Brain (tissue), 1 donor: ENCODE results near the gene MIXL1.

- RRBS, result no CpG with 5 or more reads among the region's 5 CpGs
Measured at GRCh38 chr1:223827072-223827768, 18.5 kb downstream of the TP53BP2 start.

GRCh38 chr1:224404376-224404772 is 30.2 kb downstream of the WDR26 start:
- RRBS, result no CpG with 5 or more reads among the region's 2 CpGs

DNA sequence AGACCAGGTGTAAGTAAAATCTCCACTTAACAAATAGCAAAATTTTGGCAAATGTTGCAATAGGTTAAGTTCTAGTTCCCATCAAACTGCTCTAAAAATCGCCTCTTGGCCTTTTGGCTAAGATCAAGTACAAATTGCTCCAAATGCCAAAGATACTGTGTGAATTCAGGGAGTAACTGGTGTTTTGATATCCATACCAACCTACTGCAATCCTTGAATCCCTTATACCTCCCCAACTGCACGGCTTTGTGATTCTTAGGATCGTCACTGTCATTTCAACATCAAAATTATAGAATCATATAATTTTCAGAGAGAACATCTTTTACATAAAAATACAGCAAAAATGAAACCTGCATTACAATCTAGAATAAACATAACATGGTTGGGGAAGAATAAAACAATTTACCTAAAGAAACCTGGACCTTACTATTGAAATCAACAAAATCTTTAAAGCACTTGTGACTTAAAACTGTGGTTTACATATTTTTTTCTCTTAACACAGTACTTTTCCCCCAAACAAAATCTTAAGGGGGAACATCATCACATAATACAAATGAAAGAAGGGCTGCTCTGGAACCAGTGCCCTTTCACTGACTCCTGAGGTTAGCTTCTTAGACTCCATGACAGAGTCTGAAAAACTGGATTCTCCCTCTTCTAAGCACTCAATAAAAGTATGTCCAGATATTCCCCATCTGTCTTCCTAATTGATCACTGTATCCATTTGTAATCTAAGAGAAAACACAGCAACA is 15.7 kb downstream of the WDR26 start:
- RRBS, result no CpG with 5 or more reads among the region's 3 CpGs

DNA sequence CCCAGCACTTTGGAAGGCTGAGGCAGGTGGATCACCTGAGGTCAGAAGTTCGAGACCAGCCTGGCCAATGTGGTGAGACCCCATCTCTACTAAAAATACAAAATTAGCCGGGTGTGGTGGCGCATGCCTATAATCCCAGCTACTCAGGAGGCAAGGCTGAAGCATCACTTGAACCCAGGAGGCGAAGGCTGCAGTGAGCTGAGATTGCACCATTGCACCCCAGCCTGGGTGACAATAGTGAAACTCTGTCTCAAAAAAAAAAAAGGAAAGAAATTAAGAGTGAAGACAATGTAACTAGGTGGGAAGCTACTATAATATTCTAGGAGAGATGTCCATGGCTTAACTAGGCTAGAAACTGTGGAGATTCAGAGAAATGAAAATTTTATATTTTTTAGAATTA is 12.1 kb downstream of the WDR26 start:
- RRBS, result no CpG with 5 or more reads among the region's 4 CpGs

GRCh38 chr1:224431377-224431854 is 3.2 kb downstream of the WDR26 start:
- RRBS, result no CpG with 5 or more reads among the region's 4 CpGs

GRCh38 chr1:224459015-224459392 is 24.4 kb upstream of the WDR26 start:
- RRBS, result no CpG with 5 or more reads among the region's 2 CpGs

GRCh38 chr1:224506289-224506847 is 71.8 kb upstream of the WDR26 start:
- RRBS, result no CpG with 5 or more reads among the region's 9 CpGs

DNA sequence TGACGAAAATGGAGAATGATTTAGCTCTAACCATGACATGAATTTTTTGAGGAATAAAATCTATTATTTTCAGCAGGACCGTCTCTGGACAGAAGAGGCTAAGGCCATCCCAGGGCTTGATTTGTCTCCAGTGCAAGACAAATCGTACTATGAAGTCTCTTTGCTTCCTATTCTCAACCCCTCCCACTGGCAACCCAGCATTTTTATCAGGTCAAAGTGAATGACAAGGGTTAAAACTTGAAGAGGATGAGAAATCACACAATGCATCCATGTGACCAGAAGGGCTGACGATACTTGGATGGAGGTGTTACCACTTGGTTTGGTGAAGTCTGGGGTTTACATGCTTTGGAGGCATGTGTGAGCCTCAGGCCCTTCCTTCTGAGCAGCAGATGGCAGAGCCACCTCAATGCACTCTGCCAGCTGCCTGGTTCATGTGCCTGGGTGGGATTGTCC is 51.8 kb upstream of the CNIH3 start:
- RRBS, result no CpG with 5 or more reads among the region's 4 CpGs

DNA sequence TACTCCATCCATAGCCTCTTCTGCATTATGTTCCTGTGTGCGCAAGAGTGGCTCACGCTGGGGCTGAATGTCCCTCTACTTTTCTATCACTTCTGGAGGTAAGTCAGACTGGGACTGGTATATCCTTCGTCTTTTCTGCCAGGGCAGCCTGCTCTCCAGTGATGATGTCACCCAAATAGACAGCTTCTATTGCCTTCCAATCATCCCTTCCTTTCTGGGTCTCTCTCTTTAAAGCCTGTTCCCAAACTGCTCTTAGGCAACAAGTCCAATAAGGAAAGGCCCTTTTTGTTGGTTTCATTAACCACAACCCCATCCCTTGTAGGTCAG is 114.3 kb downstream of the CNIH3 start:
- RRBS, result no CpG with 5 or more reads among the region's 3 CpGs

DNA sequence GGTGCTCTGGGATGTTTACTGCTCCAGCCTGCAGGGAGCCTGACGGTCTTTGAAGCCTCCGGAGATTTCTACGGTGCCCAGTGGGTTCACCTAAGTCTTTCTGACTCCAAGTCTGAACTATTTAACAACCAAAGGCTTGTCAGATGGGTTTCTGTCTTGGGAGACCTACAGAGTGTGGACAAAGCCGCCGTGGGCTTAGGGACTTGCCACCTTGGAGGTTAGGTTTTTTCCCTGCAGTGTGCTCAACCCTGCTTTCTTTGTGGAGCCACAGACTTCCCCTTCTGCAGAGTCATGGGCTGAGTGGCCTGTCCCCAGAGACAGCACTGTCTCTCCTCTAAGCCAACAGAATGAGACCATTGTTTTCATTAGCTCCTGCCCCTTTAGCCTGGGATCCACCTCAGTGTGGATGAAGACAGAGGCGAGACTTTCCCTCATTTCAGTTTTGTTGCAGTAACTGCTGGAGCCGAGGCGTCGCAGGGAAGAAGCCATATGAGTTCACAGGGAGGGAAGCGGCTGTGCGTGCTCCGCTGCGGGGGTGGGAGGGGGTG is 120.6 kb downstream of the CNIH3 start:
- RRBS, result no CpG with 5 or more reads among the region's 13 CpGs

DNA sequence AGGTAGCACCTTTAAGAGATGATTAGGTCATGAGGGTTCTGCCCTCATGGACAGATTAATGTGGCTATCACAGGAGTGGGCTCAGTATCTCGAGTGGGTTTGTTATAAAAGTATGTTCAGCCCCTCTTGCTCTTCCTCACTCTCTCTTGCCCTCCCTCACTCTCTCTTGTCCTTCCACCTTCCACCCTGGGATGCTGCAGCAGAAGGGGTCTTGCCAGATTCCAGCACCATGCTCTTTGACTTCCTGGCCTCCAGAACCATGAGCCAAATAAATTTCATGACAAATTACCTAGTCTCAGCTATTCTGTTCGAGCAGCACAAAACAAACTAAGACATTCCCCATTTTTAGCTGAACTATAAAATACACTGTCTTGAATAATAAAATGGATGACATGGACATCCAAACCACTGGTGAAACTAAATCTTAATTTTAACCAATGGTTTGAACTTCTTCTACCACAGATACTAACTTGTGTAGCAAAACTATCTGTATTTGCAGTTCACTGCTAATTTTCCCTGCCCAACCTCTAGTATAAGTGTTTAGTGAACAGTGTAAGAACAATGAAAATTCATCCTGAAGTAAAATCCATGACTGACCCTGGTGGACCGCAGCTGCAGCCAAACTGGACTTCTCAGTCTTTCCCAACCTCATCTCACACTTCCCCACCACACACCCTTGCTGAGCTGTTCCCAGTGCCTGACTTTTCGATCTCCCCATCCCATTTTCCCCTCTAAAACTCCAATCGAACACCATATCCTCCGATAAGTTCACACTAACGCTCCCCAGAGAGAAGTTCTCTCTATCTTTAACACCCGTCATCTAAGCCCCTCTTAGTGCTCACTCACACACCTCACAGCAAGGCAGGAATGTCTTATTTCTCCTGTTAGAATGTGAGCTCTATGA is 22.2 kb downstream of the LBR start:
- RRBS, result no CpG with 5 or more reads among the region's 8 CpGs

DNA sequence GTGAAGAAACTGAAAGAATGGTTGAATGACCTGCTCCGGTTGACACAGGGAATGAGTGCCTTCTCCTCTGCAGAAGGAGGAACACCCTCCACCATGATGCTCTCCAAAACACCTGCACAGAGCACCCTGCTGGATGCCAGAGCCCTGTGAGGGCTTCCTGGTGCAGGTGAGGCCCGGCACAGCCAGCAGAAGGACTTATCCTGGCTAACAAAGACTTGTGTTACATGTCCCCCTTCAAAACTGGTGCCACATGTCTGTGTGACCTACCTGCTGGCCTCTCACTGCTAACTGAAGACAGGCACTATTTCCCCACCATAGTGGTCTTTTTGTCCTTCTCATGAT is 14.3 kb upstream of the LBR start:
- RRBS, result no CpG with 5 or more reads among the region's 2 CpGs

GRCh38 chr1:225454812-225455155 is 26.9 kb upstream of the LBR start:
- RRBS, result no CpG with 5 or more reads among the region's 6 CpGs

DNA sequence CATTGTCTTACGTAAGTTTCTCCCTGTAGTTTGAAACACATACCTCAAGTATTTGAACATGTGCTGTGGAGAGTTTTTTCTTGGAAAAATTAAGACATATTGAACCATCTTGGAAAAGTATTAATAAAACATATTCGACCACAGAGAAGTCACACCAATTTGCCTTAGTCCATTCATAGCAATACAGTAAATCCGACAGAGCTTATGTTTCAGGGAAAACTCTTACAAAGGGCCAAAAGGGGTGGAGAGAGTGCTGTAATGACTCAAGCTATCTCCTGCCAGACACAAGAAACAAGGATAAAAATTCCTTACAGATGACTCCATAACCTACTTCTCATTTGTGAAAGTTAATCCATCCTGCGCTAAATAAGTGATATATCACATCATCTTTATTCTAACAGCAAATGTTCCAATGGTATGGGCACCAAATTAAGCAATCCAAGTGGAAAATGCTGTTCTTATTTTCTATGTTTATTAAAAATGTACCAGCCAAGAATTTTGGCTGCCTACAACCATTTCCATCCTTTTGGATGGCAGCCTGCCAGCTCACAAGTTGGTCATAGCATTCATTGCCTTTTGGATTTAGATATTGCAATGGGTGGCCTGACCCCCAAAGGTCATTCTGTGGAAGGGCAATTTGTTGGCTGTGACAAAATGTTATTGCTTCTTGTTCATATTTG is 2.6 kb upstream of the ENAH start:
- RRBS, result no CpG with 5 or more reads among the region's 4 CpGs

DNA sequence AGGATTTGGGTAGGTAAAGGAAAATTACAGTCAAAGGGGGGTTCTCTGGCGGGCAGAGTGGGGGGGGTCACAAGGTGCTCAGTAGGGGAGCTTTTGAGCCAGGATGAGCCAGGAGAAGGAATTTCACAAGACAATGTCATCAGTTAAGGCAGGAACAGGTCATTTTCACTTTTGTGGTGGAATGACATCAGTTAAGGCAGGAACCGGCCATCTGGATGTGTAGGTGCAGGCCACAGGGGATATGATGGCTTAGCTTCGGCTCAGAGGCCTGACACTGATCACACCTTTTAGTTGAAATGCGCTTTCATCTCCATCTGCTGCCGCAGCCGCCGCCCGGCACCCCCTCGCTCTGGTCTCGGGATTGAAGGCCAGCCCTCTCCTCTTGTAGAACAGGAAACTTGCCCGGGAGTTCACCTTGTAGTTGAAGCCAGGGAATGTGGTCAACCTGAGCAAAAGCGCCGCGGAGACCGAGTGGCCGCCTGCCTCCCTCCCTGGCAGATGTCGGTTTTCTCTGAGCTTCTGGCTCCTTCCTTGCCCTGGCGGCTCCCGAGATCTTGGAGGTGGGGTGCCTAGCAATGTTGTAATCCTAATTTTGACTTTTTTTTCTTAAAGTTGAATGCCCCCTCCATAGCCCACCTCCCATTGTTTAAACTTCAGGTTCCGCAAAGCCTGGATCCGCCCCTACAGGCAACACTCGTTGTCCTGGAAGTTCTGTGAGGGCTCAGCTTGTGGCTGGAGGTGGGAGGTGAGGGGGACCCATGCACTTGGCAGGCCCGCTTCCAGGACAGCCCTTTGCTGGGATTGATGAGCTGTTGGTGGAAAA is 994 bp downstream of the EPHX1 start:
- RRBS, result no CpG with 5 or more reads among the region's 23 CpGs

DNA sequence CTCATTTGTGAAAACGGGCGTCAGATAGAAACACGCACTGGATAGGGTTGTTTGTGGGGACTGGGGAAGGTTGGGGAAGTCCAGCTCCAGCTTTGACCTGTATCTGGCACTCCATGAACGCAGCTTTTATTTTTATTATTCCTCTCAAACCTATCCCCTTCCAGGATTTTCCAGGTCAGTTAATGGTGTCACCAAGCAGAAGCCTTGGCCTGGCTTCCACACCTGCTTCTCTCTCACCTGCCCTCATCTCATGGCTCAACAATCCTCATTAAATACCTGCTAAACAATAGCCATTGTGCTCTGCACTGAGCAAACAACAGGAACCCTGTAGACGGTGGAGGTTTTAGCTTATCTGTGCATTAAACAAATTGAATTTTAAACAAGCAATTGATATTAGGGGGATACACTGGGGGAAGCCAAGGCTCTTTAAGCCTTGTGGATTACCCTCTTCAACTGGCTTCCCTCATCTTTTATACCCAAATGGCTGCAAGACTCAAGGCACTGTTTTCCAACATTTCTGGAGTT is 15.3 kb downstream of the PYCR2 start:
- RRBS, result no CpG with 5 or more reads among the region's 5 CpGs

DNA sequence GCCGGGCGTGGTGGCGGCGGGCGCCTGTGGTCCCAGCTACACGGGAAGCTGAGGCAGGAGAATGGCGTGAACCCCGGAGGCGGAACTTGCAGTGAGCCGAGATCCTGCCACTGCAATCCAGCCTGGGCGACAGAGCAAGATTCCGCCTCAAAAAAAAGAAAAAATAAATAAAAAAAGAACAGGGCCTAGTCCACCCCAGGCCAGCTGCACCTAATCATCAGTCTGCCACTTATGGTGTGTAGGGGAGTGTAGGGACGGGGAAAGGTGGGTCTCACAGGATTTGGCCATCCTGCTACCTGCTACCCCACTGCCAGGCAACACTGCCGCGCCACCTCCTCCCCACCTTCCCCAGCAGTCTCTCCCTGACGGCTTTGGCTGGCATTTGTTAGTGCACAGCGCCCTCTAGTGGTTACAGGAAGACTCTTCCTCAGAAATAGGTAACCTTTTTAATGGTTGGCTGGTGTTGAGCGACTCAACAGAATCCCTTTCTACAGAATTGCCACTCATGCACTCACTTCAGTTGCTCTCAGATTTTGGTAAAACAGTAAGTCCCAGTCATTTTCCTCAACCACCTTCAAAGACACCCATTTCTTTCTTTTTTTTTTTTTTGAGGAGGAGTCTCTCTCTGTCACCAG is 23.3 kb downstream of the SDE2 start:
- RRBS, result no CpG with 5 or more reads among the region's 18 CpGs

DNA sequence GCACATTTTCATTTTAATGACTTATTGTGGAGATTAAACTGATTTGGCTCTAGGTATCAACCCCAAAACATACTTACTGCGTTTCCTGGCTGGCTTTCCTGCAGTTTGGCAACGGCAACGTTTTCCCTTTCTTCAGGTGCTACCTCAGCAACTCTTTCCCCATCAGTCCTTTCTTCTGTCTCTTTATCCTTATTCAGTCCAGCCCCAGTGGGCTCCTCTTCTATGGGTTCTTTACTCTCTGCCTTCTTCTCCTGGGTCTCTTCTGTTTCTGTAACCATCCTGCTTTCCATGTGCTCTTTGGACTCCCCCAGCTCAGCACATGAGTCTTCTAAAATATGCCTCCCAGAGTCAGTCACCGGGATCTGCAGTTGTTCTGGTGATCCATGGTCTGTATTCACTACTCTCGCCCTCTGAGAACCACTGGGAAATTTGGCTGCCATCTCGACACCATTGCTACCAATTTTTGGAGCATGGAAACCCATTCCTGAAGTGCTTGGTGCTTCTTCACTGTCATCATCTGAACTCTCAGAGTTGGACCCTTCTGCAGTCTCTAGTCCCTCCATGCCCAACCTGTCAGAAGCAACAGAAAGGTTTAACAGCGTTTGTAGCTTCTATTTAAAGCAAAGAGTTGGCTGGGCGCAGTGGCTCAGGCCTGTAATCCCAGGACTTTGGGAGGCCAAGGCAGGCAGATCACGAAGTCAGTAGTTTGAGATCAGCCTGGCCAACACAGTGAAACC is 11.2 kb downstream of the SDE2 start:
- RRBS, result no CpG with 5 or more reads among the region's 9 CpGs

DNA sequence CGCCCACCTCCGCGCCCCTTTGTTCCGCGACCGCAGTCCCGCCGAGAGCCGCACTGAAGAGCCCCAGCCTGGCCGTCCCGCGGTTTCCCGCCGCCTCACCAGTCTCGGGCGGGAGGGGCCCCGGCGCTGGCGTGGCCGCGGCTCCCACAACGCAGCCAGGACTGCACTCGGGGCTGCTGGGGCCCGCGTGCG is 59.4 kb downstream of the H3-3A start:
- RRBS, result under 1% methylated on average over 10 of the region's 26 CpGs

DNA sequence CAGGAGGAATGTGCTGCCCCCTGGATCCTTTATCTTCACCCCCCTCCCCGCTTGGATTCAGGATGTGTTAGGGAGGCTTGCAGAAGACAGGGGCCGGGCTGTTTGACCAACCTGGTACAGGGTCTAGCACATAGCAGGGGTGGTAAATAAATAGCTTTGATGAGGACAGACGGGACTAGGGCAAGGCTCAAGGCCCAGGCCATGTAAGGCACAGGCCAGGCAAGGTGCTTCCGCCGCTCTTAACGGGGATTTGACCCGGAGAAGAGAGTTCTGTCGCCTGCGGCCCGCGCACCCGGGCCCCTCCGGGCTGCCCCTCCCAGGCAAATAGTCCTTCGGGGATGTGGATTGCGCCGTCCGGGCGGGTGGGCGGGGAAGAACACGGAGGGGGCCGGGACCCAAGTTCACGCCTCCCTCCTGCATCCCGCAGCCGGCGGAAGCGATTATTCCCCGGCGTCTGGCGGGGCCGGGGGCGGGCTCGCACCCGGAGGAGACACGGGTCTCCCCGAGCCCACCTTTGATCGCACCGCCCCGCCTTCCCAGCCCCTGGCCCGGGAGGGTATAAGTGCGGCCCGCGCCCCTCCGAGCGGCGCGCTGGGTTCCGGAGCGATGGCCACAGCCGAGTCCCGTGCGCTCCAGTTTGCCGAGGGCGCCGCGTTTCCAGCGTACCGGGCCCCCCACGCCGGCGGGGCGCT is at the start of gene MIXL1:
MIXL1 (plus strand) TSS at position 589 of the 692 bp plus-strand sequence.
- RRBS, result 5% methylated on average over 41 of the region's 61 CpGs